SK-MEL-5 (cell line): ENCODE measurements around a stretch of chr13.

DNA sequence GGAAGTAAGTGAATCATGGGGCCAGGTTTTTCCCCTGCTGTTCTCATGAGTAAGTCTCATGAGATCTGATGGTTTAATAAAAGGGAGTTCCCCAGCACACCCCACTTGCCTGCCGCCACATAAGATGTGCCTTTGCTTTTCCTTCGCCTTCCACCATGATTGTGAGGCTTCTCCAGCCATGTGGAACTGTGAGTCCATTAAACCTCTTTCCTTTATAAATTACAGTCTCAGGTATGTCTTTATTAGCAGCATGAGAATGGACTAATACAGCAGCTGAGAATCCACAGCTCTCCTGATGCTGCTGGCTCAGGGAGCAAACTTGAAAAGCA, 14.6 kb upstream of the DOCK9 start:
RAMPAGE:
- cytosol, long total RNA, result no peak
- long total RNA, result no peak
- nucleus, long total RNA, result no peak

GRCh38 chr13:99165923-99166197, 34.8 kb upstream of the UBAC2 start:
RAMPAGE:
- cytosol, long total RNA, result no peak
- long total RNA, result no peak
- nucleus, long total RNA, result no peak

DNA sequence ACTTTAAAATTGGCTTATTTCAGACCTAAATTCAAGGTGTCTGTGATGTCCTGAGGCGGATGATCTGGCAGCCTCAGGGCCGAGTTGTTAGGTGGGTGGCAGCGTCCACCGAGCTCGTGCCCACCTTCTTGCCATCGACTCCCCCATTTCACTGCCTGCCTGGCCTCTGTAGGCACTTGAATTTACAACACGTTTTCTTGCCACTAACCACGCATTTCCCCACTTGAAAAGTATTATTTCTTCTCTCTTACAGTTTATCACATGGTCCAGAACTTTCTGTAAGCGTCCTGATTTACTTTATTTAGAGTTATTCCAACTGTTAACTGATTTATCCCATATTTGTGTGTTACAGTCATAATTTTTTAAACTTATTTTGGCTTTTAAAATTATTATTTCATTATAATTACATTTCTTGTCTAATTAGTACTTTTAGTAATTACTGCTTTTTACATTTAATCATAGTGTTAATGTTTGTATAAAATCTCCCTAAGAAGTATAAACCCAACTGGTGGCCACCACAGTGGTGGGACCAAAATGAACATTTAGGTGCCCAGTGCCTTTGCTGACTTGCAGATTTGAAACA, 17.2 kb downstream of the UBAC2 start:
RAMPAGE:
- cytosol, long total RNA, result no peak
- long total RNA, result no peak
- nucleus, long total RNA, result no peak

GRCh38 chr13:99269875-99270422, 11.8 kb upstream of the GPR18 start:
RAMPAGE:
- cytosol, long total RNA, result no peak
- long total RNA, result no peak
- nucleus, long total RNA, result no peak

DNA sequence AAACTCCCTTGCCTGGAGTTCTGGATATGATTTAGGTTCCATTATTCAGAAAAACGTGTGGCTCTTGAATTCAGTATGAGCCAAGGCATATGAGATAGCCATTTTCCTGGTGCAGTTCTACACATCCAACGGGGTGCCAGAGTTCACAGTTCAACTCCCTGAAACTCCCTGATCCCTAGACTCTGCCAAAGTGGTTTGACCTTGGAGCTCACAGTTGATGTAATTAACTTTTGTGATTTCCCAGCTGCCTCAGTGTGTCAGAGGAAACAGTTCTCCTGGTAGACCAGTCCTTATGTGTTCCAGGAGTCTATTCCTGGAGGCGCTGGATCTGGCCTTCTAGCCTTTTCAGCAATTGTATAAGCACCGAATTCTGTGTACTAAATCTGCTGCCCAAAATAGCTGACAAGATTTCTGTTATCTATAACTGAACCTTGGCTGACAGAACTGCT, 21.4 kb downstream of the GPR183 start:
RAMPAGE:
- cytosol, long total RNA, result no peak
- long total RNA, result no peak
- nucleus, long total RNA, result no peak

RAMPAGE:
- cytosol, long total RNA, result no peak
- long total RNA, result no peak
- nucleus, long total RNA, result no peak
Measured at GRCh38 chr13:99365811-99366464, 58.7 kb upstream of the GPR183 start.

GRCh38 chr13:99375024-99375809, 68.0 kb upstream of the GPR183 start:
RAMPAGE:
- cytosol, long total RNA, result no peak
- long total RNA, result no peak
- nucleus, long total RNA, result no peak

RAMPAGE:
- cytosol, long total RNA, result no peak
- long total RNA, result no peak
- nucleus, long total RNA, result no peak
Measured at GRCh38 chr13:99413243-99413563, 88.1 kb upstream of the TM9SF2 start.

DNA sequence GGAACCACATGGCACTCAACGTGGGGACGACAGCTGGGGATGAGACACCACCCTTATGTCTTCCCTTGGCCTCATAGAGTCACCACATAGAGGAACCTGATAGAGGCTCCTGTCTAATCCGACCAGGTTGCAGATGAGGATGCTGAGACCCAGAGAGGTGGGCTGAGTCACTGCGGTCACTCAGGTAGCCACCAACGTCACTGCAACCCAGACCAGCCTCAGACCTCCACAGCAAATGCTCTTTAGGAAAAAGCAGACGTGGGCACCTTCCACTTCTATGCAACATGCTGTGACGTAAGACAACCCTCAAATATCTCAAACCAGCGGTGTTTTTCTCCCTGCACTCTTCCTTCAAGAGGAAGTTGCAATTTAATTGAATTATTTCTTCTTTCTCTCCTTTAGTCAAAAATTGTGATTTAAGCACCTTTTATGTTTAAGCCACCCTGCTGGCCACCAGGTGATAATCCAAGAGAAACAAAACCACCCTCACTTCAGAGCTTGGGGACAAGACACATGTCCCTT, 79.0 kb upstream of the TM9SF2 start:
RAMPAGE:
- cytosol, long total RNA, result no peak
- long total RNA, result no peak
- nucleus, long total RNA, result no peak

DNA sequence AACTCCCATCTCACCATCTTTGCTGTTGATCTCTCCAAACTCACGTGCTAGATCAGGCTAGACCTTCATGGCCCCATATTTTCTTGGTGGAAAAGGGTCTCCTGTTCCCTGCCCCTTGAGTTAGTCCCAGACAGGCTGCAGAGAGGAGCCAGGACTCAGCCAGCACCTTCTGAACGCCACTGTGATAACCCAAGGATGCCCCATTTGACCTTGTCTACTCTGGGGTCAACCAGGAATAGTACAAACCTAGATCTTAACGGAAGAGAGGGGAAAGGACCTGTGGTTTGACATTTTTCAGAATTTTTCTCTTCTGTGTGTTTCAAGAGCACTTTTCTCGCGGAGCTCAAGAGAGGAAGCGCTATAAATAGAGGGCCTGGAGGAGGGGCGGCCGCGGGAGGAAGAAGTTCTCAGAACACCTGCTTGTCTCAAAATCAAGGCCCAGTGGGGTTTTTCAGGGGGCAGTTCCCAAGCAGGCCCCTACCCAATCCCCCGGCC, 75.8 kb upstream of the TM9SF2 start:
RAMPAGE:
- cytosol, long total RNA, result no peak
- long total RNA, result no peak
- nucleus, long total RNA, result no peak

DNA sequence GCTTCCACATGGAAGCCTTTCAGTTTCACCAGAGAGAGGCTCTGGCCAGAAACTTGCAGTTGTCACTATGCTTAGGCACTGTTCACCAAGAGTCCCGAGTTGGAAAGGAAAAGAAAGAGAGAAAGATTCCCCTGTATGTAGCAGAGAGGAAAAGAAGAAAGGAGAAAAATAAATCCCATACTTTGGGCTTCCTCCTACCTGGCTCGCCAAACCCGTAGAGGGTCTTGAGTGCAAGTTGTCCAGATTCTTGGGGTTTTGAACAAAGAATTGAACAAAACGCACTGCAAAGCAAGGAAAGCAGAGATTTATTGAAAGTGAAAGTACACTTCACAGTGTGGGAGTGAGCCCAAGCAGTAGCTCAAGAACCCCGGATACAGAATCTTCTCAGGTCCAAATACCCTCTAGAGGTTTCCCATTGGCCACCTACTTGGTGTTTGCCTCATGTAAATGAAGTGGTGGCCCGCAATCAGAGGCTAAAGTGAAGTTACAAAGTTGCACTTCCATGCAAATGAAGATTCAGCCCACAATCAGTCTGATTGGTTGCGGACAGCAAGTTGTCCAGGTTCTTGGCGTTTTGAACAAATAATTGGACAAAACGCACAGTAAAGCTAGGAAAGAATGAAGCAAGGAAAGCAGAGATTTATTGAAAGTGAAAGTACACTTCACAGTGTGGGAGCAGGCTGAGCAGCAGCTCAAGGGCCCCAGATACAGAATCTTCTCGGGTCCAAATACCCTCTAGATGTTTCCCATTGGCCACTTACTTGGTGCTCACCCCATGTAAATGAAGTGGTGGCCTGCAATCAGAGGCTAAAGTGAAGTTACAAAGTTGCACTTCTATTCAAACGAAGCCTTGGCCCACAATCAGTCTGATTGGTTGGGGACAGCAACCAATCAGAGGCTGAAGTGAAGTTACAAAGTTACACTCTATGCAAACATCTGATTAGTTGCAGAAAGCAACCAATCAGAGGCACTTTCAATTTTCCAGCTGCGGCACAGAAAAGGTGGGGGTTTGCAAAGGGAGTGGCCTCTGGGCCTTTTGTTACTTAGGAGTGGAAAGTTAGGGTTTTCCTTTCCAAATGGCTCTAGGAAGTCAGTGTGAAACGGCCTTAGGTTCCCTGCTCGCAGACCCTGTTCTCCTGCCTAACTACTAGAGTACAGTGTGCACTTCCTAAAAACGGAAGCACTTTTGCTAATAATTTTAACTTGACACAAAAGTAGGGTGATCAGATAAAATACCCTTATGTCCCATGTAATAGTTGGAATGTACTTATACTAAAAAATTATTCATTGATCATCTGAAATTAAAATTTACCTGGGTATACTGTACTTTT, 4.9 kb upstream of the TM9SF2 start:
RAMPAGE:
- cytosol, long total RNA, result no peak
- long total RNA, result no peak
- nucleus, long total RNA, result no peak

DNA sequence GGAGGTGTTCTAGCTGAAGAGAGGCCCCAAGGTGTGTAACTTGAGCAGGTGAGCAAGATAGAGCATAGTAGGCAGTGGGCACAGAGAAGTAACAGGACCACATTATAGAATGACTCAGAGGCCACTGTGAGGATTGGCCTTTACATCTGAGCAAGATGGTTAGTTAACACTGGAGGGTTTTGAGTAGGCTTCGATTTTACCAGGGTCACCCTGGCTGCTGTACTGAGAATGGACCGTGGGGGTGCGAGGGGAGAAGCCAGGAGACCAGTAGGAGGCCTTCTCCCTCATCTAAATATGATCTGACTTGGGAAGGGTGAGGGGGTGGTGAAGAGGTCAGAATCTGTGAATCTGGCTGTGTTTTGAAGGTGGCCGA, 22.7 kb downstream of the TM9SF2 start:
RAMPAGE:
- cytosol, long total RNA, result no peak
- long total RNA, result no peak
- nucleus, long total RNA, result no peak

RAMPAGE:
- cytosol, long total RNA, result no peak
- long total RNA, result no peak
- nucleus, long total RNA, result no peak
Measured at GRCh38 chr13:99542681-99543464, 41.6 kb downstream of the TM9SF2 start.

RAMPAGE:
- cytosol, long total RNA, result no peak
- long total RNA, result no peak
- nucleus, long total RNA, result no peak
Measured at GRCh38 chr13:99543796-99544265, 42.6 kb downstream of the TM9SF2 start.

GRCh38 chr13:99895917-99896629, 75.5 kb downstream of the ZIC5 start:
RAMPAGE:
- cytosol, long total RNA, result no peak
- long total RNA, result no peak
- nucleus, long total RNA, result no peak

DNA sequence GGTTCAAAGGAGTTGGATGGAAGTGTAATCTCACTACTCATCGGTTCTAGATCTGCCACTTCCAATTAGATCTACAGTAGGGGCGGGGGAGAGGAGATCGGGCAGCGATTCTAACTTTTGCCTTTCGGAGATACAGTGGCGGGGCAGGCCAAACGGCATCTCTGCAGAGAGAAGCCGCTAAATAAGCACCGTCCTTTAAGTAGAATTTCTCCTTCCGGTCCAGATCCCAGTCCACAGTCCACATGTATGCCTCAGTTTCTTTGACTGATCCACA, 866 bp upstream of the ZIC5 start:
RAMPAGE:
- cytosol, long total RNA, result no peak
- long total RNA, result no peak
- nucleus, long total RNA, result no peak

GRCh38 chr13:100099948-100100774, 11.3 kb downstream of the PCCA start:
RAMPAGE:
- cytosol, long total RNA, result no peak
- long total RNA, result no peak
- nucleus, long total RNA, result no peak

DNA sequence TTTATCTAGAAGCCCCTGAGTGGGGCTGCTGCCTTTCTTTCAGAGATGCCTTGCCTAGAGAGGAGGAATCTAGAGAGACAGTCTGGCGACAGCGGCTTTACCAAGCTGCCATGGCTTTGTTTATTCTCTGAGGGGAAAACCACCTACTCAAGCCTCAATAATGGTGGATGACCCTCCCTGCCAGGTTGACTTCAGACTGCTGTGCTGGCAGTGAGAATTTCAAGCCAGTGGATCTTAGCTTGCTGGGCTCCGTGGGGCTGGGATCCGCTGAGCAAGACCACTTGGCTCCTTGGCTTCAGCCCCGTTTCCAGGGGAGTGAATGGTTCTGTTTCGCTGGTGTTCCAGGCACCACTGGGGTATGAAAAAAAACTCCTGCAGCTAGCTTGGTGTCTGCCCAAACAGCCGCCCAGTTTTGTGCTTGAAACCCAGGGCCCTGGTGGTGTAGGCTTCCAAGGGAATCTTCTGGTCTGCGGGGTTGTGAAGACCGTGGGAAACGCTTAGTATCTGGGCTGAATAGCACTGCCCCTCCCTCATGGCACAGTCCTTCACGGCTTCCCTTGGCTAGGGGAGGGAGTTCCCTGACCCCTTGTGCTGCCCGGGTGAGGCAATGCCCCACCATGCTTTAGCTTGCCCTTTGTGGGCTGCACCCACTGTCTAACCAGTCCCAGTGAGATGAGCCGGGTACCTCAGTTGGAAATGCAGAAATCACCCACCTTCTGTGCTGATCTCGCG, 211.9 kb downstream of the GGACT start:
RAMPAGE:
- cytosol, long total RNA, result no peak
- long total RNA, result no peak
- nucleus, long total RNA, result no peak

GRCh38 chr13:100392520-100393357, 195.8 kb downstream of the GGACT start:
RAMPAGE:
- cytosol, long total RNA, result no peak
- long total RNA, result no peak
- nucleus, long total RNA, result no peak

RAMPAGE:
- cytosol, long total RNA, result no peak
- long total RNA, result no peak
- nucleus, long total RNA, result no peak
Measured at GRCh38 chr13:100589193-100589398, 507 bp upstream of the GGACT start.